ENCODE data around the genes NMRK1, PRUNE2 and VPS13A.

DNA sequence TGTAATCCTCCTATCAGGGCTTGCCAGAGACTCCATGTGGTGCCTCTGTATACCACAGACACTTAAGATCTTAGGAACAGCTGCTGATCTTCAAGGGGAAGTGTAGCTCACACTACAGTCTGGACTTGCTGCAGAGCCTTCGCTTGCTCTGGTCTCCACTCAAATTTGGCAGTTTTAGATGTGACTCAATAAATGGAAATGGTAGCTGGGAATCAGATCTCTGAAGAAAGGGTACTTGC, 57.1 kb upstream of the ALDH1A1 start:
- RRBS, result no CpG with 5 or more reads among the region's 1 CpG
CAGE:
- cytosol, long polyA plus RNA, result no peak
- long polyA plus RNA, result no peak
- nucleus, long polyA plus RNA, result no peak

GRCh38 chr9:73061017-73061485, 90.6 kb upstream of the ANXA1 start:
- RRBS, result no CpG with 5 or more reads among the region's 4 CpGs
CAGE:
- cytosol, long polyA plus RNA, result no peak
- long polyA plus RNA, result no peak
- nucleus, long polyA plus RNA, result no peak

DNA sequence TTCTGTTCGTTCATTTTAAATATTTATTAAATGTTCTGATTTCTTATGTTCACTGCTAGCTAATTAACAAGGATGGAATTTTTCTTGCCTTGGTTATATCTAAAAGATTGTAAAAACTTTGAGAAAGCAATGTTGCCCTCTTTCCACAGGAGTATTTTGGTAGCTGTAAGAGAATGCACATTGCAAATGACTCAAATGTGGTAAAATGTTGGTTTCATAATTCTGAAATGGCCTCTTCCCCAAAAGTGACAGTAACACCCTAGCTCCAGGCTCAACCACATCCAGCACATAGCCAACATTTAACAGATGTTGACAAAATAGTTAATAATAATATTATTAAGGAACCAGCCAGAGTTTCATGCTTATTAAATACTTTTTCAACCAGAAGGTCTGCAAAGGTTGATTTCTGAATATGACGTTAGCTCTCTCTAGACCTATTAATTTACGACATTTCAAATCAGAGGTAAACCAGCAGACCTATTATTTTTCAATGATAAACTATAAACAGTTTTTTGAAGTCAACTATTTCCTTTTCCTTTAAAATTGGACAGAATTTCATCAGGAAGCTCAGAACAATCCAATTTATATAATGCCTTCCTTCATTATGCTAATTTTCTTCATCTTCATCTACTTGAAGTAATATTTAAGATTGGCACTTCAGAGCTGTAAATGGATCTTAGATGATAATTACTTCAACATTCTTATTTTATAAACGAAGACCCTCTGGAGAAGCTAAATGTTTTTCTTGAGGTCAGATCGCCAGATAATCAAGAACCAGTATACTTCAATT, 1.4 kb downstream of the ANXA1 start:
- RRBS, result no CpG with 5 or more reads among the region's 5 CpGs
CAGE:
- cytosol, long polyA plus RNA, result no peak
- long polyA plus RNA, result no peak
- nucleus, long polyA plus RNA, result no peak

- RRBS, result no CpG with 5 or more reads among the region's 4 CpGs
CAGE:
- cytosol, long polyA plus RNA, result no peak
- long polyA plus RNA, result no peak
- nucleus, long polyA plus RNA, result no peak
These were observed 215.0 kb downstream of the ANXA1 start for GRCh38 chr9:73366605-73367096.

GRCh38 chr9:73445200-73445911, 293.7 kb downstream of the ANXA1 start:
- RRBS, result no CpG with 5 or more reads among the region's 2 CpGs
CAGE:
- cytosol, long polyA plus RNA, result no peak
- long polyA plus RNA, result no peak
- nucleus, long polyA plus RNA, result no peak

DNA sequence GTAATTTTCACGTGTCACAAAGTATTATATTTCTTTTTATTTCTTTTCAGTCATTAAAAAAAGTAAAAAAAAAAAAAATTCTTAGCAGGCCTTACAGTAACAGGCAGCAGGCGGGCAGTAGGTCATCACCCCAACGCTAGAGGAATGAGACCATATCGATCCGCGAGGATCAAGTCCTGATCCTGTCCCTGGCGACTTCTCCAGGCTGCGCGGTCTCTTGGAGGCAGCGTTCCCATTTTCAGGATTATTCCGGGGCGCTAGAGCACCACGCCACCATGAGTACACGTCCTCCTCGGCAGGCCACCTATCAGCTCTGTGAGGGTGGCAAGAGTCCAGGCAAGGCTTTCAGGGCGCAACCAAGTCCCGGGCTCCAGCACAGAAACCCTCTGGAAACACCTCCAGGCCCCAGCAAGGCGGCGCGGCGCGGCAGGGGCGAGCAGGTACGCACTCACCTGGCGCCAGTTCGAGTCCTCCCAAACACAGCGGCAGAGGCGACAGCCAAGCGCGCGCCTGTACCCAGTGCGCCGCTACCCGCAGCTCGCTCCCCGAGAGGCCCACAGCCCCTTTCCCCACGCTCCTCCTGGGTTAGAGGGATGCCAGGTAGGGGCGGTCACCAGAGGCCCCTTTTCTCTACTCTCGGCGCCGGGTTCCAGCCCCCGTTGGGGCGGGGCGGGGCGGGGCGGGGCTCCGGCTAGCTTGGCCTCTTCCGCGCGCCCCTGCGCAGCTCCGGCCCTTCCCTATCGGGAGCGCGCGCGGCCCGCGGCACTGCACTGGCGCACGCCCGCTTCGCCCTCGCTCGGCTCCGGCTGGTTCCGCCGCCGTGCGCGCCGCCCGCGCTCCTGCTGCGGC, at the start of gene NMRK1:
TSS of gene NMRK1 (minus strand) at position 600 of the 849 bp plus-strand sequence.
- RRBS, result under 1% methylated on average over 41 of the region's 75 CpGs
CAGE:
- cytosol, long polyA plus RNA, result start-site peak on the minus strand centred at position 608 of the sequence, 101 bp wide, 400 reads
- long polyA plus RNA, result start-site peak on the minus strand centred at position 602 of the sequence, 119 bp wide, 138 and 363 reads in 2 replicates
- nucleus, long polyA plus RNA, result start-site peak on the minus strand centred at position 607 of the sequence, 103 bp wide, 349 reads

- RRBS, result no CpG with 5 or more reads among the region's 3 CpGs
CAGE:
- cytosol, long polyA plus RNA, result no peak
- long polyA plus RNA, result no peak
- nucleus, long polyA plus RNA, result no peak
These were observed 40.4 kb downstream of the PCSK5 start for GRCh38 chr9:75930794-75931302.

DNA sequence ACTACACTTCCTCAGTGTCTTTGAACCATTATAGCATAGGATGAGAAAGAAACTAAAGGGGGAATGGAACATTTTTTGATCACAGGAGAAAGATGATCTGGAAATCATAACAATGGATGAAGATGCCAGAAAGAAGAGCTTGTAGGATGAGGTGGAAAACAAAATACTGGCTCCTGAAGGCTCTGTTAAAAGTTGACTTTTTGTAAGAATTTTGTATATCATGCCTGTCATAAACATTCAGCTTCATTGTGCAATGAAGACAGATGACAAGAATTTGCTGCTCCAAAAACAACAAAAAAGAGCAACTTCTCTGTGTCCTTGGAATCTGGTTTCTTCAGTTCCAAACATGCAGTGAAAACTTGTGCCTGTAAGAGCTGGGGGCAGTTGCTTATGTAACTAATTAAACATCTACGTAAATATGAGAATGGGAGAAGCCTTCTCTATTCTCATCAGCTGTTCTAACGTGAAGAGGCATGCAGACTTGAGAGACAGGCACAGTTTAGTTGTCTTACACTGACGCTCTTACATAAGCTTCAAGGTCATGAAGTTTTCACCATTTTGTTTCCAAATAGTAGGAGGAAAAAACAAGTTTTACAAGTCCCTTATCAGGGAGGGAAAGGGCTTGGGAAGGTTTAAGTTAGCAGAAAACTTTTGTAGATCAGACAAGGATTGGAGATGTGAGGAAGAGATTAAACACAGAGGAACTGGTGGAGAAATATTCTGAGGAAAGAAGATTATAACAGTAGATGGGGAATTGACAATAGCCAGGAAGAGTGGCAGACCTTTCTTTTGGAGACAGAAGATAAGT, 170.5 kb downstream of the RFK start:
- RRBS, result no CpG with 5 or more reads among the region's 3 CpGs
CAGE:
- cytosol, long polyA plus RNA, result no peak
- long polyA plus RNA, result no peak
- nucleus, long polyA plus RNA, result no peak

DNA sequence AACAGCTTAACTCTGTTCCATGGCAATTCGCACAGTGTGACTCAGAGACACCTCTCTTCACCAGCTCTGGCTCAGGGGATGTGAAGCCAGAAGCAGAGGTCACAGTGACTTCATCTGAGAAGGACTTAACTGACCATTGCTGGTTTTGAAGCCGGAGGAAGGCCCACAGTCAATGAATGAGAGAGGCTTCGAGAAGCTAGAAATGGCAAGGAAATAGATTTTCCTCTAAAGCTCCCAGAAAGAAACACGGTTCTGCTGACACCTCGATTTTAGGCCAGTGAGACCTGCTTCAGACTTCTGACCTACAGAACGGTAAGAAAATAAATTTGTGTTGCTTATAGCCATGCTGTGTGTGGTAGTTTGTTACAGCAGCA, 17.0 kb upstream of the GCNT1 start:
- RRBS, result no CpG with 5 or more reads among the region's 6 CpGs
CAGE:
- cytosol, long polyA plus RNA, result no peak
- long polyA plus RNA, result no peak
- nucleus, long polyA plus RNA, result no peak

DNA sequence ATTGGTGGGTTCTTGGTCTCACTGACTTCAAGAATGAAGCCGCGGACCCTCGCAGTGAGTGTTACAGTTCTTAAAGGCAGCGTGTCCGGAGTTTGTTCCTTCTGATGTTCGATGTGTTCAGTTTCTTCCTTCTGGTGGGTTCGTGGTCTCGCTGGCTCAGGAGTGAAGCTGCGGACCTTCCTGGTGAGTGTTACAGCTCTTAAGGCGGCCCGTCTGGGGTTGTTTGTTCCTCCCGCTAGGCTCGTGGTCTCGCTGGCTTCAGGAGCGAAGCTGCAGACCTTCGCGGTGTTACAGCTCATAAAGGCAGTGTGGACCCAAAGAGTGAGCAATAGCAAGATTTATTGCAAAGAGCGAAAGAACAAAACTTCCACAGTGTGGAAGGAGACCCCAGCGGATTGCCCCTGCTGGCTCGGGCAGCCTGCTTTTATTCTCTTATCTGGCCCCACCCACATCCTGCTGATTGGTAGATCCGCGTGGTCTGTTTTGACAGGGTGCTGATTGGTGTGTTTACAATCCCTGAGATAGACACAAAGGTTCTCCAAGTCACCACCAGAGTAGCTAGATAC, 64.0 kb downstream of the GCNT1 start:
- RRBS, result no CpG with 5 or more reads among the region's 22 CpGs
CAGE:
- cytosol, long polyA plus RNA, result no peak
- long polyA plus RNA, result no peak
- nucleus, long polyA plus RNA, result no peak

GRCh38 chr9:76614751-76615680, 156.0 kb downstream of the GCNT1 start:
- RRBS, result no CpG with 5 or more reads among the region's 11 CpGs
CAGE:
- cytosol, long polyA plus RNA, result no peak
- long polyA plus RNA, result no peak
- nucleus, long polyA plus RNA, result no peak

DNA sequence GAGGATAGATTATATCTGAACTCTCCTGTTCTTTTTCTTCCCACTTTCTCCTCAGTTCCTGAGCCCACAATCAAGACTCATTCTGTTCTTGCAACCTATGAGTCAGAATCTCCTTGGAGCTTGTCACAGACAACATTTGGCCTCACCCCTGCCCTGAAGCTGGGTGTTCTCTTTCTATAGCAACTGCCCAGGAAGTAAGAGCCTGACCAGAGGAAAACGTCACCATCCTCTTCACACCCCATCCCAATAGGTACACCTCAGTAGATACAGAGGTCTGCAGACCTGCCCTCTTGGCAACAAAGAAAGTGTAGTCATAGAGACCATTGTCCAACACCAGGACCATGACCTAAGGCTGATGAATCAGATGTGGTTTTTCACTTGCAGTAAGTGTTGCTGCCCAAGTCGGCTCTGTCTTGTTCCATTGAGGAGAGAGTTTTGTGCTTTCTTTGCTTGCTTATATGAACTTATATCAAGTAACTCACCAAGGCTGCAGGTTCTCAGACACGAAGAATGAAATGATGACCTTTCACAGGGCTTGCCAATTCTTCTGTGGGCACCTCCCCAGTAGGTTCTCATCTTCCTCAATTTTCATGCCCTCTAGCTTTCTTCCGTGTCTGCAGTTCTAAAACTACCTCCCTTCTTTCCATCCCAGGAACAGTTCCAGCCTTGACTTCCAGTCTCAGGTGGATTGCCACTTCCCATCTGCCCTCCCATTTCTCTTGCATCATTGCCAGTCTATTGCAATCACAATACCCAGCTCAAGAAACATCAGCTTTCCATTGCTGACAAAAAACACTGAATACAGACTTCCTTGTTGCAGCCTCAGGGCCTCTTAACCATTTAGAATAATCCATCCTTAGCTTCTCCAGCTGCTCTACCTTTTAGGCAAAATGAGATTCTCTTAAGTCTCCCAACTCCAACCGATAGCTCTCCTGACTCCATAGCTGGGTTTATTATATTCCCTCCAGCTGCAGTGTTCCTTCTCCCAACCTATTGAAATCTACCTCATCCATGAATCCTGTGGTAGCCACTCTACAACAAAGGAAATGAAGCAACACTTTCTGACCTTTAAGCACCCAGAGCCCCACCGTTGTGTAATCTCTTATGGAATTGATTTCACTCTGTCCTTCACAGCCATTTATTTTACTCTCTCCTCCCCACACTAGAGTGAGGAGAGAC, 217.6 kb downstream of the PRUNE2 start:
- RRBS, result no CpG with 5 or more reads among the region's 6 CpGs
CAGE:
- cytosol, long polyA plus RNA, result no peak
- long polyA plus RNA, result no peak
- nucleus, long polyA plus RNA, result no peak

DNA sequence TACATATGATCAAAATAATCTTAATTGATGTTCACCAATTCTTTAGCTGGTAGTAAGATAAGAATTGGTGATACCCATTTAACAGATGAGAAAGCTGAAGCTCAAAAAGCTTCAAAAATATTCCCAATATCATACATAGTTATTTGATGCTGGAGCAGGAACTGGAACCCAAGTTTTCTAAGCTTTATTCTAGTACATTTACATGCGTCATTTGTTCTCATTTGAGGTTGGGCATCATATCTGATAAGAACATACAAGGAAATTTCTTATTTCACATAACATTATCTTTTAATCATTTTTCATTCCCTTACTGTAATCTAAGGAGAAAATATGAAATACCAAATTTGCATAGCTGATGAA, 170.2 kb downstream of the PRUNE2 start:
- RRBS, result no CpG with 5 or more reads among the region's 1 CpG
CAGE:
- cytosol, long polyA plus RNA, result no peak
- long polyA plus RNA, result no peak
- nucleus, long polyA plus RNA, result no peak

DNA sequence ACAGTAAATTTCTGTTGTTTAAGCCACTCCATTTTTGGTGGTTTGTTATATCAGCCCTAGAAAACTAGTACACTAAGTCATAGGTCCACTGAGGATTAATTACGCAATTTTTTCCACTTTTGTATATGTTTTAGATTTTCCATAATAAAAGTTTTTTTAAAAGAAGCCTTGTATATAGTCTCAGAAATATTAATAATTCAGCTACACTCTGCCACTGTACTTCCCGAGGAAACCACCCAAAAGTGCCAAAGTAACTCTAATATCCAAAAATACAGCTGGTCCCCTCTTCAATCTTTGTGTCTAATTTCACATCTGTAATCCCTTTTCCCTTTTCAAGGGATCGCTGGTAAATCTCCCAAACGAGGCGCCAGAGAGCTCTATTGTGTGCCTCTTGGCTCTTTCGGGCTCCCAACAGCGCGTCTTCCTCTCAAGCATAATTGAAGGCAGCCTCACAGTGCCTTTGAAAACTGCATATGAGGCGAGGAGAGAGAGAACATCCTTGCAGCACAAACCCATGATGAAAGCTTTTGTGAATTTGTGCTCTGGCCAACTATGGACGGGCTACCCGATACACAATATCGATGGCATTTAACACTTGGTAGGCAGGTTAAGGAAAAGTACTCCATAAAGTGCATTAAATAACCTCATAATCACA, 32.6 kb downstream of the PRUNE2 start:
- RRBS, result no CpG with 5 or more reads among the region's 12 CpGs
CAGE:
- cytosol, long polyA plus RNA, result no peak
- long polyA plus RNA, result no peak
- nucleus, long polyA plus RNA, result no peak

DNA sequence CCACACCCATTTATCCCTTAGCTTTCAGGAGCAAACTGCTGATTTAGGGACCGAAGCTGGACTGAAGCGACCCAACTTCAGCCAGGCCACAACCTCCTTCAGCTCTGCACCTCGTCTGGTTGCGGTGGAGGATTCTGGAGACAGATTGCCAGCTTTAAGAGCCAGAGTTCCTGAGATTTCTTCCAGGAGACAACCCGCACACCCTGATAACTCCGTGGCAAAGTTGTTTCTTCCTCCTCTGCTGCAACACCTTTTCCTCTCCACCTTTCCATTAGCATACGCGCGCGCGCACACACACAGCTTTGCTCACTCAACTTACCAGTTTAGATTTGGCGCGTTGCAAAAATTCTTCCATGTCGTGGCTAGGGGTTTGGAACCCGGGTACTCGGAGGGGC, 308 bp downstream of the PRUNE2 start:
- RRBS, result 2% methylated on average over 2 of the region's 16 CpGs
CAGE:
- cytosol, long polyA plus RNA, result no peak
- long polyA plus RNA, result no peak
- nucleus, long polyA plus RNA, result no peak

- RRBS, result 1% methylated on average over 8 of the region's 72 CpGs
CAGE:
- cytosol, long polyA plus RNA, result no peak
- long polyA plus RNA, result start-site peak on the minus strand at chr9:76906067-76906320, 17 and 19 reads in 2 replicates
- nucleus, long polyA plus RNA, result start-site peak on the minus strand at chr9:76906105-76906140, 29 reads
These were observed at the start of gene PRUNE2 for GRCh38 chr9:76906004-76907162. Gene PRUNE2 (minus strand): TSS chr9:76906114.

DNA sequence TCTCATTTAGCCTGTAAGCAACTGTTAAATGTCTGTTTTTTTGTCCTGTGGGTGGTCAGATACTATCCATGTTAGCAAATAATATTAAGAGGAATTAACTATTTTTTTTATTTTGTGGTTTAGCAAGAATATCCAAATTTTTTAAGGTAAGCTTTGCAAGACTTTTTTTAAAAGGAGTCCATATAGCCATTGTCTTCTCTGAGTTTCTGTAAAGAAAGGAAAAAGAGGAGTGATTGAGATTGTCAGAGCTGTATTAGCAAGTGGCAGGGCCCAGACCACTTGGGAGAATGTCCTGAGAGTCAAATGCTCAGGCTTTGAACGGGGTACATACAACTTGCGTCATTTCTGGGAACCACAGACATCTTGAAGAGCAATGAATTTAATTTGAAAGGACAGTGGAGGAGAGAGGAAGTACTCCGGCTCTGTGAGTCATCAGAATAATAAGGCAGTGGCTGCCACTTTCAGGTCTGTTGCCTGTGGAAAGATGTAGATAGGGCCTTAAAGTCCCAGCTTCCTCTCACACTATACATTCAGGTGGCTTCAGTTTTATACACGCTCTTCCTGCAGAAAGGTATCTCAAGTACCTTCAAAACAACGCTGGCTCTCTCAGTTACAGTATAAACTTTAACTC, 6.6 kb upstream of the PRUNE2 start:
- RRBS, result no CpG with 5 or more reads among the region's 5 CpGs
CAGE:
- cytosol, long polyA plus RNA, result no peak
- long polyA plus RNA, result no peak
- nucleus, long polyA plus RNA, result no peak

DNA sequence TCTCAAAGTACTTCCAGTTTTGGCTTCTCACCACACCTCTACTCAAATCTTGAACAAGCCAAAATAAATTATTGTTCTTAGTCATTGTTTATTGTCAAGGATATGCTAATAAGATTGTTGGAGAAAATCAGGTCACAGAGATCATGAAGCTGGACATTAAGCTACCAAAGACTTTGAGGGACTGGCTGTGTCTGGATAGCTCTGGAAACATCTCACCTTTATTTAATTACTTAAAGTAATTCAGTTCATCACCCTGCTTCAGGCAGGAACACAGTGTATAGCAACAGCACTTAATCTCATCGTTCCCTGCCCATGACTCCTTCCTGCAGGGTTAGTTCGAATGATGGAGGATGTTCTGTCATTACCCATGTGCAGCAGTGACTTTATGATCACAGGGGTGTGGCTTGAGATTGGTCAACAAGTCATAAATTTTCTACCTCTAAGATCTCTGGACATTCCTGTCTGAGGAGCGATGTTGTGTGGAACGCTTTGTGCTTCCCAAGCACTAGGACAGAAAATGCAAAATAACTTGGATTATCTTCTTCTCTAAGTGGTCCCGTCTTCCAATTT, 37.1 kb upstream of the PRUNE2 start:
- RRBS, result no CpG with 5 or more reads among the region's 5 CpGs
CAGE:
- cytosol, long polyA plus RNA, result no peak
- long polyA plus RNA, result no peak
- nucleus, long polyA plus RNA, result no peak

- RRBS, result 2% methylated on average over 21 of the region's 87 CpGs
CAGE:
- cytosol, long polyA plus RNA, result no peak
- long polyA plus RNA, result no peak
- nucleus, long polyA plus RNA, result start-site peak on the plus strand at chr9:77177524-77177572, 155 reads; start-site peak on the plus strand at chr9:77177641-77177662, 21 reads
These were observed at the start of gene VPS13A for GRCh38 chr9:77176783-77177827. Gene VPS13A (plus strand): TSS chr9:77177534.

CAGE:
- cytosol, long polyA plus RNA, result no peak
- long polyA plus RNA, result no peak
- nucleus, long polyA plus RNA, result no peak
These were observed 59.7 kb upstream of the GNA14 start for GRCh38 chr9:77707922-77708121.

All from H1 (cell line).